Kidney (tissue), 2 donors: ENCODE data around the gene GABARAPL1.

GRCh38 chr12:8221328-8221499 is 6.2 kb downstream of the FAM90A1 start:
- PRO-cap, result bidirectional peak, plus-strand start at chr12:8221631, minus-strand start at chr12:8221390
- RRBS, result no CpG with 5 or more reads among the region's 10 CpGs

GRCh38 chr12:8452955-8453538 is 2.7 kb upstream of the CLEC6A start:
- PRO-cap, result no peak
- RRBS, result no CpG with 5 or more reads among the region's 4 CpGs

DNA sequence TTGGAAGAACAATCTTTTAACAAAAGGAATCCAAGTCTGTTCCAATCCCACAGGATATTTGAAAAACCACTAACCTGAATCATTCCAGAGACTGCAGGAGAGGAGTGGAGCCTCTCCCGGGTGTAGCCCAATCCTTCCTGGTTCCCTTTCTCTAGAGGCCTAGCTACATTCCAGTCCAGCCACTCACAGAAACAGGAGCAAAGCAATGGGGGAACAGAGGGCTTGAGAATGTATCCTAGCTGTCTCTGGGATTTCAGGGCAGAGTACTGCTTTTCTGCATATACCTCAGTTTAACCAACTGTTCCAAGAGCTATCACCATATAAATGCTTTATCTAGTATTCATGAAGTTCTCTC is 4.2 kb downstream of the MFAP5 start:
- PRO-cap, result no peak
- RRBS, result no CpG with 5 or more reads among the region's 1 CpG

DNA sequence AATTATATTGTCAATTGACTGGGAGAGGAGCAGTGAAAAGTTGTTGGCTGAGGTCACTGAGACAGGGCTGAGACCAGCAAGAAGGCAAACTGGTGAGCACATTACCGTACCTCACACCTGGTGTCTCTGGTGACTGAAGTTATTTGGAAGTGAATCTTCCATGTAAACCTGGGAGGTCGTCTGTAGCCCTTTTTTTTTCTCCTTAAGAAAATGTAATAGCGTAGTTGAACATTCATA is 1.1 kb upstream of the RIMKLB start:
- PRO-cap, result no peak
- RRBS, result no CpG with 5 or more reads among the region's 3 CpGs

DNA sequence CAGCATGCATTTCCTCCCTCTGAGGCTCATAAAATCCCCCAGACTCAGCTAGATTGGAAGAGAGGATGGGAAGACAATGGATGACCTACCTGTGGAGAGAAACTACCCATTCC is 50.1 kb downstream of the A2M start:
- PRO-cap, result no peak

GRCh38 chr12:9239810-9240780 is 31.9 kb upstream of the PZP start:
- PRO-cap, result unidirectional peak, plus-strand start at chr12:9240400
- RRBS, result no CpG with 5 or more reads among the region's 46 CpGs

- PRO-cap, result no peak
- RRBS, result no CpG with 5 or more reads among the region's 14 CpGs
These were observed 160.4 kb downstream of the KLRB1 start for GRCh38 chr12:9447297-9447728.

- PRO-cap, result bidirectional peak, plus-strand start at chr12:9647963, minus-strand start at chr12:9647987; bidirectional peak, plus-strand start at chr12:9648167, minus-strand start at chr12:9648085; bidirectional peak, plus-strand start at chr12:9648651, minus-strand start at chr12:9648402
- RRBS, result 2% methylated on average over 19 of the region's 56 CpGs
These were observed 21.4 kb upstream of the CLEC2D start for GRCh38 chr12:9647787-9648780.

- PRO-cap, result no peak
- RRBS, result no CpG with 5 or more reads among the region's 6 CpGs
These were observed 8.9 kb downstream of the CD69 start for GRCh38 chr12:9751510-9752505.

DNA sequence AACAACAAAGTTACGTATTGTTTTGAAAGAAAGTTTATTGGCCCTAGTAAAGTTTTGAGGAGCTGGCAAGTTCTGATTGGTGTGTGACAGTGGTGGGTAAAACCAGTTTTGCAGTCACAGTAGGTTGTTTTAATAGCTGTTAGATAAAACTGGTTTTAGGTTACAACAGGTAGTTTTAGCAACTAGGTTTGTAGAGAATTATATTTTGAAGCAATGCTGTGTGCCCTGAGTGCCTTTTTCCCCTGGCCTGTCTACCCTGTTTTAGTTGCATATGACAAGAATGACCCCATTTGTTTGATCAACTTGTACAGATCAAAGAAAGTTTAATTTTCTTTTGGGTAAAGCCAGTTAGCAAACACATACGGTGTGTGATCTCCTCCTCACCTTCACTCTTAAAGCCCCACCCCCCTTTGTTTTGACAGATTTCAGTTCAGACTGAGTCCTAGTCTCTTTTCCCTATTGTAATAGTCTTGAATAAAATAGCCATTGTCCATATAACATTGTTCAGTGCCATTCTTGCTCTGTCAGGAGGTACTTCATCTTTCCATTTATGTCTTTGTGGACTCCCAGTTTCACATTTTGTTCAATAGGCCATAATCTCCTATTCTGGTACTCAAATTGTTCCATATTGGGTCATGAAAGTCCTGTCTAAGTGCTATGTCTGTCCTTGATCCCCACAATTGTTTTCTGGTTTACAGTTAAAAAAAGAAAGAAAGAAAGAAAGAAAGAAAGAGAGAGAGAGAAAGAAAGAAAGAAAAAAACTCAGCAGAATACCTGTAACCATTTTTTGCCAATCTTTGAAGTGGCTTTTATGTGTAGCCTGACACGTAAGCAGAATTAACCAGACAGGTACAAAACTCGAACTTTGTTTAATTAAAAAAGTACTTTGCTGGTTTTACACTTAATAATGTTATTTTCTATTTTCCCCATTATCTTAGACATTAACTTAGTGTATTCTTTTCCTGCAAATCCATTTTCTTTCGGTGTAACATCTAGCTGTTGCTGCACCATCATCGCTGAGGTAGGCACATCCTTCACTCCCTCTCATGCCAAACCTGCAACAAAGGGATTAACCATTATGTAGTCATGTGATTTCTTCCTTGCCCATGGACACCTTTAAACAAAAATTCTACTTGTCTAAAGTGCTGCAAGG is 16.4 kb downstream of the CLEC2B start:
- PRO-cap, result unidirectional peak, minus-strand start at position 390 of the sequence
- RRBS, result no CpG with 5 or more reads among the region's 6 CpGs

DNA sequence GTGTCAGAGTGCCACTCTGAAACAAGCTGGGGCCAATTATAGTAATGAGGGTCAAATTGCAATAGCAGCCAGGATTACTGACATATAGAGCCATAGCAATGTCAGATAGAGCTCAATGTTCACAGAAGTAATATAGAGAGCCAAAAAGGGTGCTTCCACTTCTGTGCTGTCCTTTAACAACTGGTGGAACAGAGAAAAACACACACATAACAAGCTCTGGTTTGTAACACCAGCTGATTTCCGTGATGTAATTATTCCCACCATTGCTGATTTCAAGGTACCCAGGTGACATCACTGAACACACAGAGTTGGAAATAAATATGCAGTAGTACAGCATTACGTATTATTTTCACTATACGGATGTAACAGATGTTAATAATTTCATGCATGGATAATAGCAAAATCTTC is 3.0 kb upstream of the CLEC2B start:
- PRO-cap, result no peak
- RRBS, result no CpG with 5 or more reads among the region's 3 CpGs

- PRO-cap, result no peak
- RRBS, result no CpG with 5 or more reads among the region's 1 CpG
These were observed 19.0 kb upstream of the CLEC2A start for GRCh38 chr12:9951249-9951448.

GRCh38 chr12:9964999-9965546 is 6.1 kb upstream of the CLEC12A start:
- PRO-cap, result no peak
- RRBS, result no CpG with 5 or more reads among the region's 7 CpGs

GRCh38 chr12:10067794-10068372 is 30.9 kb downstream of the CLEC1A start:
- PRO-cap, result no peak
- RRBS, result no CpG with 5 or more reads among the region's 6 CpGs

- PRO-cap, result no peak
- RRBS, result no CpG with 5 or more reads among the region's 6 CpGs
These were observed 29.7 kb downstream of the CLEC1A start for GRCh38 chr12:10069013-10069479.

DNA sequence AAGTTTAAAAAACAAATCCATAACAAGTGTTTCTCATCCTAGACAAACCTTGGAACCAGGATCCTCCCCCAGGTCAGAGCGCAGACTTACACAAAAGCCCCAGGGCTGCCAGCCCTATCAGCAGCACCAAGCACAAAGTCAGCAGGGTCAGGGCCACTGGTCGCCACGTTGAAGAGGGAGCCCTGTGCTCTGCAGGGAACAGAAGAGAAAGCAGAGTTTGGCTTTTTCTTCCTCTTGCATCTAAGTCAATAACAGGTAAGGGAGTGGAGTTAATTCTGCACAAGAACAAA is 9.8 kb downstream of the CLEC1A start:
- PRO-cap, result no peak
- RRBS, result no CpG with 5 or more reads among the region's 3 CpGs

DNA sequence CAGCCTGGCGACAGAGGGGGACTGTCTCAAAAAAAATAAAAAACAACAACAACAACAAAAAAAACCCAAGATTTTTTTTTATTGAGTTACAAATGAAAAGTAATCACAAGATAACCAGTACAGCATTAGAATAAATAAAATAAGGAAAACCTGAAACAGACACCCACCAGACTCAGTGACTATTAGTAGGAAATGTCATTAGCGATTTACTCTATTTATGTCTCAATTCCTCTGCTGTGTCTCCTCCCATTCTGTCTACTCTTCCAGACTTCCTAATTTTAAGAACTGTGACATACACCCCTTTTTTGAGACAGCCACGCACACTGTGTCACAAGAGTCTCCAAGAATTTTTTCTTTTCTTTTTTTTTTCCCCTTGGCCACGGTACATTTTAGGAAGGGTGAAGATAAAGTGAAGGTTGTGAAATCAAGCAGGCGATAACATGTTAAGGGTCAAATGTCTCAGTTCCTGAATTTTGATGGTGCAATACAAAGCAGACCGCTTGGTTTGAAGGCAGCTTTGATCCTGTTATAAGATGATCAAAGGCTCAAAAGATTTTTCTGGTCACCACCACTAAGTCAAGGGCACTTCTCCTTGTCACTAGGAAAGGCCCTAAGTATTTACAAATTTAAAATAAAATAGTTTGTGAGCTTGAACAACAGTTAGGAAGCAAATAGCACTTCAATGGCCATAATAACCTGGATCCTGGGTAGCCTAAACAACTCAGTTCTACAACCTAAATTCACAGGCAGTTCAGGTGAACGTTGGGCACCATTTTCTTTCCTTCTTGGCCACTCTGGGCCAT is 4.3 kb downstream of the OLR1 start:
- PRO-cap, result no peak
- RRBS, result no CpG with 5 or more reads among the region's 7 CpGs

GRCh38 chr12:10212143-10212650 is 480 bp upstream of the GABARAPL1 start:
- PRO-cap, result bidirectional peak, plus-strand start at chr12:10212475, minus-strand start at chr12:10212567
- RRBS, result no CpG with 5 or more reads among the region's 26 CpGs

- PRO-cap, result bidirectional peak, plus-strand start at chr12:10212877, minus-strand start at chr12:10212821
- RRBS, result 1% methylated on average over 3 of the region's 36 CpGs
These were observed at the start of gene GABARAPL1 for GRCh38 chr12:10212651-10213139. Gene GABARAPL1 (plus strand): TSS chr12:10212877.

DNA sequence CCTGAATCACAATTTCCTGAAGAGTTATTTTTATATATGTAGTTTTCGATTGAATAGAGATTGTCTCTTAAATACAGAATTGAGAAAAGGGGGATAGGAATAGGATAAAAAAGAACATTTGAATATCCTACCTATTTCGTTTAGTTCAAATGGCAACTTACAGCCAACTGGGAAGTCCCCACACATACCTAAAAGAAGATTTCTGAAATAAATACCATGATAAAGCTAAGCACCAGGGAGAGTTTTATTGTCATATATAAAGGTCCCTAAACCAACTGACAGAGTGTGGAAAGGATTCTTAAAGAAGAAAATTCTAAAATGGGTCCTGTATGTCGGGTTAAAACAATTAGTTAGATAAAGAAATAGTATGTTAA is 1.9 kb upstream of the KLRK1 start:
- PRO-cap, result no peak
- RRBS, result no CpG with 5 or more reads among the region's 3 CpGs